Diencephalon (tissue), 2 donors: ENCODE measurements around a stretch of chr15.

DNA sequence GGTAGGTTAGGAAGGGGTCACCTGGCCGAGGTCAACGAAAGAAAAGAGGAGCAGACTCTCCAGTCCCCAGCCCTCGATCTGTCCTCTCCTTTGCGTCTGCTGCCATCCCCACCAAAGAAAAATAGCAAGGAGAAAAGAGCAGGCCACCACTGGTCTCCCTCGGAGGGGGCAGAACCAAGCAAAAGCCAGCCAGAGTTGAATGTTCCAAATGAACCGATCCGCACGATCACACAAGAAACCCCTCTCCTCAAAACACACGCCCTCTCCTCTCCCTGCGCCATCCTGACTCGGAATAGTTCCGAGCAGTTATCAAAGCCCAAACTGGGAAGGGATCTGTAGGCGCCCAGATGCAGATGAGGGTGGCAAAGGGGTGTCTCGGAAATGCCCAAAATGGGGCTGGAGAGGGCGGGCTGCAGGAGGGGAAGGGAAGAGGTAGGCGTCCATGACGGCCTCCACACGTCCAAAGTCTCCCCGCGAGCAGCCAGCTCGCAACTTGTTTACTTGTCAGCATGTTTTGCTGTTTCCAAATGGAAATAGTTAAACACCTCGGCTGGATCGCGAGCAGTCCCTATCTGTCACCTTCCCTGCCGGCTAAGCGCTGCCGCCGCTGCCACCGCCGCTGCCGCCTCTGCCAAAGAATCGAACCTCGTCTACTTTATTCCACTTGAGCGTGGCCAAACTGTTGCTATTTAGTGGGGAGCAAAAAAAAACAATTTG, 1.5 kb downstream of the NTRK3 start:
- RAMPAGE, long total RNA = no peak

GRCh38 chr15:88257061-88257580, 582 bp upstream of the NTRK3 start:
- RAMPAGE, long total RNA = no peak

DNA sequence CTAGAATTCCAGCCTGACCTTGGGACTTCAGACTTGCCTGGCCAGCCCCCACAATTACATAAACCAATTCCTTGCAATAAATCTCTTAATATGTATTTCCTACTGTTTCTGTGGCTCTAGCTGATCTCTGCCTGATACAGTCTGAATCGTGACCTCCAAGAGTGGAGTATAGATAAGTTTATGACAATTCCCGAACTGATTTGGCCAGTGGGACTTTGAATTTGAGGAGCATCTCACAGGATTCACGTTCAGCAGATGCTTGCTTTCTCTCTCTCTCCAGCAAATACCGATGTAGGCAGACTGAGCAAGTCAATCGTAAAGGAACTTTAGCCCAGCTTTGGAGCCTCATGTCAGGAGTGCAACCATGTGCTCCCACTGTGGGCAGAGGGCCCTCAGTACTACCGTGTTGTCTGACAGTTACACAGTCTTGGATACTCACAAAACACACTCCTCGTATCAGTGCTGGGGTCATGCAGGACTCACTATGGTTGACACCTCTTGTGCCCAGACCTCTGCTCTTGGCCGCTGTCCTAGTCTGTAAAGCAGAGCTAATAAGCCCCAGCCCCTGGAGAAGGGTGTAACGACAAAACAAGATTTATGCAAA, 66.2 kb downstream of the MRPL46 start:
- RAMPAGE, long total RNA = no peak

DNA sequence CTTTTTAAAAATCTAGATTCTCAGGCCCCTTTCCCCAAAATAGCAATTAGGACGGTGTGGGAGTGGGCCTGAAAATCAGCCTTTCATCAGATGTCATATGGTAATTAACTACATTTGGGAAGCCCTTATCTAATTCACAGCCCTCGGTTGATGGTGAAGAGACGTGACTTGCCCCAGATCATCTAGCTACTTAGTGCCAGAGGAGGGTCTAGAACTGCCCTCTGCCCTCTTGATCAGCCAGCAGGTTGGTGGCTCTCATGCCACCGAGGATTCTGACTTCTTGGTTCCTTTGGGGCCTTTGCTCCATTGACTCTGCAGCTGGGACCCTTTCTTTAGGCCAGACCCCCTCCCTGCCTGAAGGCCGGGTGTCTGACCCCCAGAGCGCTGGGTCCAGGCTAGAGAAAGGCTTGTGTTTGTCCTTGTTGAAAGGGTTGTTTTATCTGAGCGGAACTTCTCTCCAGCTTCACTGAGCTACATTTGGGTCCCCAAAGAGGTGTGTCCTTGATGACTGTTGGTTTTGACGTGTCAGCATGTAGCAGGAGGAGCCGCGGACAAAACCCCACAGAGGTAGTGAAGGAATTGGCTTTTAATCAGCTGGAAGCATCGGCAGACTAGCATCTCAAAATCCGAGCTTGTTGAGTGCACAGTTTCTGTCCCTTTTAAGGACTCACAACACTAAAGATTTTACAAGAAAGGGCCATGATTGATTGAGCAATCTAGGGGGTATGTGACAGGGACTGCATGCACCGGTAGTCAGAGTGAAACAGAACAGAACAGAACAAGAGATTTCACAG, 915 bp downstream of the AEN start:
- RAMPAGE, long total RNA = no peak

DNA sequence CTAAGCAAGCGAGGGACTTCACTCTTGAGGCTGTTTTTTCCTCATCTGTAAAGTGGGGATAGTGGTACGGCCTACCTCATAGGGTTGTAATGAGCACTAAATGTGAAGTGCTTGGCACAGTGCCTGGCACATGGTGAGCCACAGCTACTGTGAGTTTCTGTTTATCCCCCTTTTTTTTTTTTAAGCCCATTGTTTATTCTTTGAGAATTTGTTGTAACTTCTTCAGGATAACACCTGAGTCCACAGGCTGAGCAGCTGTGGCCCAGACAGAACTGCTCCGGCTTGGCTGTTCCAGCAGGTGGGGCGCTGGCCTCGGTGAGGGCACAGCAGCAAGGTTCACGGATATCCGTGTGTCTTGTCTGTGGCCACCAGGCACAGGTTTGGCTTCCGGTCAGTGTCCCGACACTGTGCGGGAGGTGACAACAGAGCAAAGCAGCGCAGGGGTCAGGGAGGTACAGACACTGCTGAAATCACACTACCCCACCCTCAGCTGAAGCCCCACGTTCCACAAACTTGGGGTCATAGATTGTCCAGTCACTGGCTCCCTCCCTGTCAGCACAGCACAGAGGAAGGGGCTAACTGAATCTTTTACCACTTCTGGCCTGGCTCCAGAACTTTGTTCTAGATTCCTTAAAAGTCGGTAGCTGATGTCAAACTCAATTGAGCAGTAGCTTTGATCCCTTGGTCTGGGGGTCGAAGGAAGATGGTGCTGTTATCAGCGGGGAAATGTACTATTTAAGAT, 7.2 kb upstream of the ISG20 start:
- RAMPAGE, long total RNA = no peak

GRCh38 chr15:88662638-88663140, 23.9 kb downstream of the ISG20 start:
- RAMPAGE, long total RNA = no peak

DNA sequence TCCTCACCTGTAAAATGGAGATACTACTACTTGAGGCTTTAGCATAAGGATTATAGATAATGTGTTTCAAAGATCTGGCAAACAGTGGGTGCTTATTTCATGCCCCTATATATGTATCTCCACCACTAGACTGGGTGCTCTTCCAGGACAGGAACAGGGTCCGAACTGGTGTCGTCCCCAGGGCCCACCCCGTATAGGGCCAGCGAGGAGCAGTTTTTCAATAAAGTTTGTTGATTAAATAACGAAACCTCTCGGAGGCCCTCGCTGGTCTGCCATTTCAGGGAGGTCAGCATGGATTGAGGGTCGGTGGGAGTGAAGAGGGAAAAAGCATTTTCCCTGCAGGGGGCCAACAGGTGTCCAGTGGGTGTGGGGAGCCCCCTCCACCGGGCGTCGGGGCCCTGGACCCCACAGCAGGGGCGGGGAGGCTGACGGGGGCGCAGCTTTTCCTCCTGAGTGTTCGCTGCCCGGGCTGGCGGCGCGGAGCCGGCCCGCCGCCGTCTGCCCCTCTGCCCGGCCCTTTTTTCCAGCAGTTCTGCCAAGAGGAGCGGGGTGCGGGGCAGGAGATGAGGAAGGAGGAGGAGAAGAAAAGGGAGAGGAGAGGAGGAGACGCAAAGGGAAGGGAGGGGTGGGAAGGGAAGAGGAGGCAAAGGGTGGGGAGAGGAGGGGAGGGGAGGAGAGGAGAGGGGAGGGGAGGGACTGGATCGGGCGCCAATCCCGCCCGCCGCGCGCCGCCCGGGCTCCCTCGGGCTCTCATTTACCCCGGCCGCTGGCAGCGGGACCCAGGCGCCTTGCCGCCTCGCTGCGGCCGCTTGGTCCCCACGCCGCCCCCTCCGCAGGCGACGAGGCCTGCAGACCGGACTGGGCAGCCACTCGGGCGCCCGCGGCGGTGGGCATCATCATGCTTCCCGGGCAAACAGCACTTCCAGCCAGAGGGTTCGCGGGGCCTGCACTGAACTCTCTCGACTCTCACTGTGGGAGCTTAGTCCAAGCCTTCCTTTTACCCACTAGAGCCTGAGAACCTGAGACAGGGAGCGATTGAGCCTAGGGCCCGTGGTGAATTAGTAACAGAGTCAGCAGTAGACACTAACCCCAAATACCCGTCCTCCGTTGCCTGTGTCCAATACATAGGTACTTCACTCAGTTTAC, 66.3 kb downstream of the ISG20 start:
- RAMPAGE, long total RNA = no peak

- RAMPAGE, long total RNA = no peak
These were observed 1.4 kb downstream of the ABHD2 start for GRCh38 chr15:89089405-89090391.

- RAMPAGE, long total RNA = no peak
These were observed 7.1 kb downstream of the ABHD2 start for GRCh38 chr15:89095363-89095711.

DNA sequence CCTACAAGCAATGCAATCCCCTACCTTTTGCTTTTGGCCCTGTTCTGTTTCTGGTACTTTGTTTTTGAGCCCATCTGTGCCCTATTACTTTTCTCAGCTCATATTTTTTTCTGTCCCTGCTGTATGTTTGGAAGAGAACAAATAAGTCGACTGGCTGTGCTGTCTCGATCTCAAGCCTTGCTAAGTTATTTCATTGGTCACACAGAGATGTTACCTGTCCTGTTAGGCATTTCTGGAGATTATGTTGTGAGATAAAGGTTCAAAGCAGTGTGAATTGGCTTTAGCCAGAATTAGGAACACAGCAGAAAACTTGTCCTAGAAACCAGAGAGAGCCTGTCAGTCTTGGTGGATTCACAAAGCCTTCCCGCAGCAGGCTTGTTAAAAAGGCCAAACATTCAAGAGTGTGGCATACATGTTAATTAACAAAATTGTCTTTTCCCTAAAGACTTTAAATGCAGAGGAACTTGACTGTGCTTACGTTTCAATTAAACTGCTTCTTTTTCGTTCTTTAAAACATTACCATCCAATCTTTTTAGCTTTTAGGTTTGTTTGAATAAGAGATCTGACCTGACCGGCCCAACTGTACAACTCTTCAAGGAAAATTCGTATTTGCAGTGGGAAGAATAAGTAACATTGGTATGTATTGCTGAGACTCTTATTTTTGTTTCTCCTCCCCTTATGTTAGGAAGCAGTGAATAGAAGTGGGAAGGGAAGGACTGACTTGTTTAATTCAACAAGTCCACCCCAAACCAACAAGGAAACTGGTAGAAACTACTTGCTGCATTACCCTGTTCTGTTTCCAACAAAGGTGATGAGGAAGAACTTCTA, 25.1 kb downstream of the ABHD2 start:
- RAMPAGE, long total RNA = no peak

- RAMPAGE, long total RNA = no peak
These were observed 34.1 kb downstream of the ABHD2 start for GRCh38 chr15:89122426-89122753.

DNA sequence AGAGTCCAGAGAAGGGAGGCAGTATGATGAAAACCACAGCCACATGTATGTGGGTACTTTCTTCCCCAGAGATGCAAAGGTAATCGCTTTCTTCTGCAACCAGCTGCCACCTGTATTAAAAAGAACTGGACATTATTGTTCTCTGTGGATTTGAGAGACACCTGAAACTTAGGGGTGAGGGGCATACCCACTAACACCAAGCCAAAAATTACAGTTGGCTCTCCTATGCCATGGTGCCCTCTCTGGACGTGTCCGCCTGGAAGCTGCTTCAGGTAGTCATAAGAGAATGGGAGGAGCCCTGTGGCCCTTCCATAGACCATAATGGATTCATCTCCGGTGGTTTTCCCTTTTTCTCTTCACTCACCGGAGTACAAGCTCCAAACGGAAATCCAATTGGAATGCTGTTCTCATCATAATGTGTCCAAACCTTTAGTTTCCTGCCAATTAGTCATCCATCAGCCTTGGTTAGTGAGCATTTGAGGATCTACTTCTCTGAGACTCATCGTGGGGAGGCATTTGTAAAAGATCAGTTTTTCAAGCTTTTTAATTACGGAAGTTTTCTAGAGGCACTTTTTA, 34.8 kb downstream of the ABHD2 start:
- RAMPAGE, long total RNA = no peak

GRCh38 chr15:89125164-89125979, 37.1 kb downstream of the ABHD2 start:
- RAMPAGE, long total RNA = no peak

GRCh38 chr15:89131203-89131853, 43.1 kb downstream of the ABHD2 start:
- RAMPAGE, long total RNA = no peak

GRCh38 chr15:89186736-89187290, 34.6 kb downstream of the RLBP1 start:
- RAMPAGE, long total RNA = no peak

- RAMPAGE, long total RNA = no peak
These were observed 7.8 kb upstream of the KIF7 start for GRCh38 chr15:89662977-89663524.

- RAMPAGE, long total RNA = no peak
These were observed 18.8 kb downstream of the MESP2 start for GRCh38 chr15:89794887-89795315.

DNA sequence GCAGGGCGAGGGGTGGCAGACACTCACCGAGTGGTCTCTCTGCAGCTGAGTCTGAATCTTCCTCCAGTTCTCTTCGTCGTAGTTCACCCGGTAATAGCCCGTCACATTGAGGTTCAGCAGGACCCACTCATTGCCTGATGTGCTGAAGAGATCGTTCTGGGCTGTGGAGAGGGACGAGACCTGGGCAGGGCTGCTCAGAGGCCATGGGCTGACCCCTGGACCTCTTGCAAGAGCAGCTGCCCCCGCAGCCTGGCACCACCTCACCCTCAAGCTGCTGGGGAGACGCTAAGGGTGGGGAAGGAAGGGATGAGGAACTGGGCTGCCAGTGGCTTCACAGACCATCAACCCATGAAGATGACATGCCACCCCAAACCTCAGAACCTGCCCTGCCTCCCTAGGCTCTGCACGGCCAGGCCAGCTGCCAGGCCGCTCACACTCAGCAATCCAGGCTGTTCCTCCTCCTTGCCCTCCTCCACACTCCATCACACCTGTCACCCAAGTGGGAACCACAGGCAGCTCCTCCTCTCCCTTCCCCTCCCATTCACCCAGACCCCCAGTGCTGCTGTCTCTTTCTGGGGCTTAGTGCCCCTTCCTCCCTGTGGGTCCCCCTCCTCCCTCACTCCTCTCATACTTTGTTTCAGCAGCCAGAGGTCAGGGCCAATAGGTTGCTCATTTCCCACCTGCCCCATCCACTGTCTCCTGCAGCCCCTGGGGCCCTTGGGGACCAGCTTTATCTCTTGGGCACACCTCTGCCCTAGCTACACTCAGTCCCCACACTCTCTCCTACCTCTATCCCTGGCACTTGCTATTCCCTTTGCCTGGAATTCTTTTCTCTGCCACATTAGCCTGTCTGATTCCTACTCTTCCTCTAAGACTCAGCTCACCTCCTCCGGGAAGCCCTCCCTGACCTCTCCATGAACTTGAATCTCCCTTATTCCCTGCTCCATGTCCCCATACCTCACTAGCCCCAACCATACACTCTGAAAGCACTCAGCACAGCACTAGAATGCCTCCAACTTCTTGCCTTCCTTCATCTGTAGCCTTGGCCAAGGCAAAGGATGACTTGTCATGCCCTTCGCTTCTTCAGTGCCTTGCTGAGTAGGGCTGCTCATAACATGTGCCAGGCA, 14.9 kb downstream of the ANPEP start:
- RAMPAGE, long total RNA = no peak

- RAMPAGE, long total RNA = no peak
These were observed 10.8 kb downstream of the ANPEP start for GRCh38 chr15:89803472-89804663.

DNA sequence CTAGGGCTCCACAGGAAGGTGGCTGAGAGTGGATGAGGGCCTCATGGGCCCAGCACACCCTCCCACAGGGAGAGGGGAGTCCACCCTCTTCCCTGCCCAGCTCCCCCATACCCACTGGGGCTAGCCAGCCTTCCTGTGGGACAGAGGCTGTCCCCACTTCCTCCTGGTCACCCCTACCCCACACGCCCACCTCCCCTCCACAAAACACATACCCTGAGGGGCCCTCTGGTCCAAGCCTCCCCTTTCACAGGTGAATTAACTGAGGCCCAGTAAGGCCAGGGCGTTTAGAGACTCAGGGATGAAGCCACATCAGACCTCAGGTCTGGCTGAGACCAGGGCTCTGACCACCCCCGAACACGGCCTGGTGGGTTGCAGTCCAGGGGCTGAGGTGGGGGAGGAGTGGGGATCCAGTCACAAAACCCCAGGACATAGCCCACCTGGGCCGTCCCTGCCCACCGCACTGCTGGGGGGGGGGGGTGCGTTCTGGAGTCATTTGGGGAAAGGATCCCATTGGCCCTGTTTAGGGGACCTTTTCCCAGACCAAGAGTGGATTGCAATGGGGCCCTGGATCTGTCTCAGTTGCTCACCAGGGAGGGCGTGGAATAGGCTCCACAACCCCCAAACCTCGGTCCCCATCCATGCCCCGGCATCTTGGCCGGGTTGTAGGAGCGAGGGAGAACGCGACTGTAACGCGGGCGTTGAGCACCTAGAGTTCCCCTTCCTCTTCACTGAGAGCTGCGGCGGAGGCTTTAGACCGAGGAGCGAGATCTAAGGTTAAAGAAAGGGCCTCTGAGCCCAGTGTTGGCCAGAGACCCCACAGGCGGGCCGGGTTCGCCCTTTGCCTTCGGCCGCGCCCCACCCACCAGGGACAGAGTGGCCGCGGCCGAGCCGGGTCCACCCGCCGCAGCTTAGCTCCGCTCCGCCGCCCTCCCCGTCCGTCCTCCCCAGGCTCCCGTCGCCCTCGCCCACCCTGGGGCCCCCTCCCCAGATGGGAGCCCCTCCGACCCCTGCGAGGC, 817 bp downstream of the ANPEP start:
- RAMPAGE, long total RNA = no peak